ENCODE measurements around a stretch of chr14.

- RRBS, result no CpG with 5 or more reads among the region's 3 CpGs
Observed at GRCh38 chr14:68278955-68279379, 459.4 kb downstream of the RAD51B start.

DNA sequence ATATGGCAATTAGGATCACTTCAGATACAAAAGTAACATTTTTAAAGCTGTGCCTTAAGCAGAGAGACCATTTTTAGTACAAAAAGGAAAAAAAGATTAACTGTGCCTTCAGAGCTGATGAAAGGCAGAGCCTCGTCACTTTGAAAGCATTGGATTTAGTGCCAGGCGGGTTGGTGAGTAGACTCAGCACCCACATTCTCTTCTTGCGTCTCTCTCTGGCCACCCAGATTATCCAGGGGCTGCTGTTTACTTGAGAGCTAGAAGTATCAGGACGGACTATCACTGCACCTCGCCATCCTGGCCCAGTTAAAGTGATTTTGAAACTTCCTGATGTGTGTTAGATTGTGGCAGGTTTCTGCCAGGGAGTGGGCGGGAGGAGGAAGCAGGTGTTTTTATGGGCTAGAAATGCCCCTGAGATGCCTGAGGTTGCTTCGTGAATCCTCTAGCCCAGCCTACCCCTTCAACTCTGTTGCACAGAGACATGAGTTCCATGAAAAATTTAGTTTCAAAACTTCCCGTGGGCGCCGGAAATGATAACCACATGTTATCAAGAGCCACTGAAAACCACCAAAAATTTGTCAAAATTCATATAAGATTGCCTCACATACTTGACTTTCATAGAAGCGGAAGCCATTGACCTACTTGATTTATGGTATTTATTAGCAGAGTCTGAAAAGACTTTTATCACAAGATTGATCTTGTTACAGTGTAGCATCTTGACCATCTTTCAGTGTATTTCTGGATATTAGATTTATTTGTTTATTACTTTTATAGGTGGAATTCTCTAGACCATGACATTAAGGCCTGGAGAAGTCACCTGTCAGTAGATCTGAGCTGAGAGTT is 466.0 kb downstream of the RAD51B start:
- RRBS, result no CpG with 5 or more reads among the region's 11 CpGs

DNA sequence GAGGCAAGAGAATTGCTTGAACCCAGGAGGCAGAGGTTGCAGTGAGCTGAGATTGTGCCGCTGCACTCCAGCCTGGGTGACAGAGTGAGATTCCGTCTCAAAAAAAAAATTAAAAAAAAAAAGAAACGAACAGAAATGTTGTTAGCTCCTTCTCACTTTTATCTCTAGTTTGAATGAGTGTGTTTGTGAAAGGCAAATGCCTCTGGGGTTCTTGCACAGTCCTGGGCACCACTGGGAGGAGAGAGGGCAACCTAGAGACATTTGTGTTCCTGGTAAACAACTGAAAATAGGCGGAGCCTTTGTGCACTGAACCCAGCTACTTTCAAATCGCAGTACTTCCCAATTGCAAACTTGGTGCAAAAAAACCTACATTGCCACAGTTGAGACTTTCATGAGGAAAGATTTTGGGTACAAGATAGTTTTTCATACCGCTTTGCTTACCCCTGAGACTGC is 430.1 kb downstream of the ZFP36L1 start:
- RRBS, result no CpG with 5 or more reads among the region's 6 CpGs

GRCh38 chr14:68367535-68368205 is 425.2 kb downstream of the ZFP36L1 start:
- RRBS, result no CpG with 5 or more reads among the region's 5 CpGs

DNA sequence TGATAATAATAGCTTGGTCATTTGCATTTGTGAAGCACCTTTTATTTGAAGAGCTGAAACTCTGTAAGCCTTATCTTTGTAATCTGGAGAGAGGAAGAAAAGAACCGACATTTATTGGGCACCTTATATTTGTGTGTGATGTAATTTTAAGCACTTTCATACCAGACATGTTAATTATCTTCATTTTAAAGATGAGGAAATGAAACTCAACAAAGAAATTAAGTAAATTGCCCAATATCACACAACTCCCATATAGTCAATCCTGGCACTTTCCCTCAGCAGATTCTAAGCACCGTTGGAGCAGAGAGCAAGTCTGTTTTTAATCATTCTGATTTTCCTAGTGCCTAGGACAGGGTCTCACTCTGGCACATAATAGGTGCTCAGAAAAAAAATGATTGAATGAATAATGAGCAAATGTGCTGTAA is 419.0 kb downstream of the ZFP36L1 start:
- RRBS, result no CpG with 5 or more reads among the region's 2 CpGs

GRCh38 chr14:68384441-68384773 is 408.5 kb downstream of the ZFP36L1 start:
- RRBS, result no CpG with 5 or more reads among the region's 7 CpGs

- RRBS, result no CpG with 5 or more reads among the region's 5 CpGs
Observed at GRCh38 chr14:68385004-68385220, 408.0 kb downstream of the ZFP36L1 start.

DNA sequence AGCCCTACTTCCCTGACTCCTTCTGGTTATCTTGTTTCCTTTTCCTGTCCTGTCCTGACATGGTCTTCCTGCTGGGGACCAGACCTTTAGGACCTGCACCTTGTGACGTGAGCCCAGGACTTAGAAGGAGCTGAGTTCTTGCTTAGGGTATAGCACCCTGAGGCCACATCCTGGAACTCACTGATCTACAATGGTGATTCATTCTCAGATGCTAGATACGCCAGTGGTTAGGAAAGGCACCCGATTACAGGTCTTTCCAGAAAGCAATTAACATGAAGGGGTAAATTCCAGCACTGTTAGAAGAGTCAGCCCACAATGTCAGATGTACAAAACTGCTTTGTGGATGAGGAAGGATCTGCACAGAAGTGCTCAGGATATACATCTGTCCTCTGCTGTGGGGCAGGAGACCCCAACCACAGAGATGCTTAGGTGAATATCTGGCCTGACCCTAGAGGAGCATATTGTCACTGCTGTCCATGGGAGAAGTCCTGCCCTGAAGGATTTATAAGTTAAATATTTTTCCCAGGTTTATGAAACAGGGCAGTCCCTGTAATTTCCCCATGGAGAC is 324.1 kb downstream of the ZFP36L1 start:
- RRBS, result no CpG with 5 or more reads among the region's 3 CpGs

GRCh38 chr14:68521313-68521804 is 271.5 kb downstream of the ZFP36L1 start:
- RRBS, result no CpG with 5 or more reads among the region's 1 CpG

DNA sequence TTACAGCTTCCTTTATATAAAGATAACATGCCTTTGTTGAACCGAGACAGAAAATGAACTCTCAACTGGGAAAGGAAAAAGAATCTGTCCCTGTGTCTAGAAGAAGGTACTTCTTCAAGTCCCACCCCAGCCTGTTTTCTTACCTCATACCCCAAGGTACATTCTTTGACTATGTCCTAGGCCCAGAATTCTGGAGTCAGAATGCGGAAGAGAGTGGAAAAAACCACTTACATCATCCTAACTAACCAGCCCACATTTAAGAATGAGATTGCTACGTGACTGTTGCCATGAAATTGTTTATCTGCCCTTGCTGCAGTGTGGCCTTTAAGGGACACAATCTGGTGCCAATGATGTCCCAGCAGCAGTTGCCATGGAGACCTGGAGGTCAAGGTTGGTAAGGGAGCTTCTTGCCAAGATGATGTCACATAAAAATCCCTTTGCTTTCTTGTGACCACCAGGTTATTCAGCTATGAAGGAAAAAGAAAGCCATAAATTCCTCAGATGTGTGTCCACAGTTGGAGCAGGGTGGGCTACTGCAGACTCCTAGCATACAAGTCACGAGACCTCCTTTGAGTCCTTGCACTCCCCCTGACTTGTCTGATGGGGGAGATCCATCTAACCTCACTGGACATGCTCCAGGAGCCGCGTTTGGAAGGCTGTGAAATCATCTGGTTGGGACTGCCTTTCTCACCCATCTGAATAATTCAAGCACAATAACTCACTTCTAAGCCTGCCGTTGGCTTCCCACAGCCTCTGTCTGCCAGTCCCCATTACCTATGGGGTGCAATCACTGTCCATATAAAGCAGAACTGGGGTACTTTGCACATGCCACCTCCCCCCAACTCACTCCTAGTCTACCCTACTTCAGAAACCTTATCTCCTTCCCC is 165.7 kb downstream of the ZFP36L1 start:
- RRBS, result no CpG with 5 or more reads among the region's 7 CpGs

DNA sequence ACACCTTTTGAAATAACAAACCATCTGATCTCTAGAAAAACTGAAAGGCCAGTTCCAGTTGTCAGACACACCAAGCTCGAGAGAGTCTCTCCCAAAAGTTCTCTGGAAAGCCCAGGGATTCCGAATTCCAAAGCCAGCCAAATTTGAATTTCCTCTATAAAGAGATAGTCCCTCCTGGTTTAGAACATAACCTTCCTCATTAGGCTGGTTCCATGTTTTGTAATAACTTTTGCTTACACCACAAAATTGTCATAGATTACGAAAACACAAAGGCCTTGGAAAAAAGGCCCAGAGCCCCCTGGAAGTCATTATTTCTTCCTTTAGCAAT is 110.6 kb downstream of the ZFP36L1 start:
- RRBS, result no CpG with 5 or more reads among the region's 3 CpGs

DNA sequence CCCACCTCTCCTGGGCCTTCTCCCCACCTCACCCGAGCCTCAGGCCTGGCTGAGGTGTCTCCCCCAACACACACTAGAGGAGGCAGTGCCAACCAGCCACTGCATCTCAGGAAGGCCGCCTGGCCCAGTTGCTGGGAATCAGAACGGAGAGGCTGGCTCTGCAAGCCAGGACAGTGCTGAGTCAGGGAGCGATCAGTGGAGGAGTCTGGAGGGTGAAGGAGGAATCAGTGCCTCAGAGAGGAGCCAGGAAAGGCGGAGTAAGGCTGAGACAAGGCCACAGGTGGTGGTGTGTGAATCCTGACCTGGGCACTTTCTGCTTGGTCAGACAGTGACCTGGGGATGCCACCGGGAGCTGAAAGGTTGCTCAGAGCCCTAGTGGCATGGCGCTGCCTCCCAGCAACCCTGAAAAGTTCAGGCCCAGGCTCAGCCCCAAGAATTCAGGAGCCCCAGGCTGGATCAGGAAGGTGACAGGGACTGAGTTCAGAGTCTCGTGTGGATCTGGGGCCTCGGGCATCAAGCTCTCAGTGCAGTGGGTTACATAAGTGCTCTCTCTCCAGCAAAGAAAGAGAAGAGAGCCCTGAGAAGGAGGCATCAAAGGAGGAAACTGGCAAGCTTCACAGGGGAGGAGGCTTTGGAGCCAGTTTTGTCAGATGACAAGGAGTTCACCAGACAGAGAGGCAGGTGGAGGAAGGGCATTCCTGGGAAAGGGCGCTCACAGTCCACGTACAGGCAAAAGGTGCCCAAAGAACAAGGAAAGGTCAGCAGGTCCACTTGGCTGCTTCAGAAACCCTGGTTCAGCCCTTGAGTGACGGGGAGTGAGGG is 87.9 kb downstream of the ZFP36L1 start:
- RRBS, result no CpG with 5 or more reads among the region's 12 CpGs

GRCh38 chr14:68723292-68723648 is 69.6 kb downstream of the ZFP36L1 start:
- RRBS, result no CpG with 5 or more reads among the region's 2 CpGs

- RRBS, result no CpG with 5 or more reads among the region's 12 CpGs
Observed at GRCh38 chr14:68771648-68772269, 21.1 kb downstream of the ZFP36L1 start.

DNA sequence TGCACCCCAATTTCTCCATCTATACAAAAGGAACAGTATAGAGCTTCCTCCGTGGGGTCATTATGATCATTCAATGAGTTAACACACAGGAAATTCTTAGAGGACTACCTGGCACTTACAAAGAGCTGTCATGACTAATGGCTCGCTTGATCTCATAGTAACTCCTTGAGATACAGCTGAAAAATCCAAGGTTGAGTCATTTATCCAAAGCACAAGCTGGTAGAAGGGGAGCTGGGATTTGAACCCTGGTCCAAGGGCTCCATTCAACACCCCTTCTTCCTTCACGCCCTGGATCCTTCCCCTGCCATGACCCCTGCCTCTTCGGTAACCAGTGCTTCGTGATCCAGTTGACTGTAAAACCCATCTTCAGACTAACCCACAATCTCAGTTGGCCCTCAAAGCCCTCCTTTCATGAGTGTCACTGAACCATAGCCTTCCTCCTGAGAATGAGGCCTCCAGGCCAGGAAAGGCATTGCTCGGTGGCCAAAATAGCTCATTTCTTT is 7.9 kb downstream of the ZFP36L1 start:
- RRBS, result no CpG with 5 or more reads among the region's 6 CpGs

DNA sequence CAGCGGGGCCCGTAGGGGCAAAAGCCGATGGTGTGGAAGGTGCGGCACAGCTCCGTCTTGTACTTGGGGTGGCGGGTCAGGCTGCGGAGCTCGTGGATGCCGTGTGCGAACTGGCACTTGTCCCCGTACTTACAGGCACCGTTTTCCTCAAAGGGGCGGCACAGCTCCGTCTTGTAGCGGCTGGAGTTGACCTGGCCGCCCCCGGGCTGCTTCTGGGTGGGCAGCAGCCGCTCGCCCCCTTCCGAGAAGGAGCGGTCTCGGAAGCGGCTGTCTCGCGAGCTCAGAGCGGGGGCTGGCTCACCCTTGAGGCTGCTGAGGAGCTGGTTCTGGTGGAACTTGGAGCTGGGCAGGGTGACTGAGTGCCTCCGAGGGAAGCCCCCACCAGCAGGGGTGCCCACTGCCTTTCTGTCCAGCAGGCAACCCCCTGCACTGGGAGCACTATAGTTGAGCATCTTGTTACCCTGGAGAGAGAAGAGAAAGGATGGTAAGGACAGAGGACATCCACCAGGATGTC is 2.8 kb downstream of the ZFP36L1 start:
- RRBS, result no CpG with 5 or more reads among the region's 27 CpGs

DNA sequence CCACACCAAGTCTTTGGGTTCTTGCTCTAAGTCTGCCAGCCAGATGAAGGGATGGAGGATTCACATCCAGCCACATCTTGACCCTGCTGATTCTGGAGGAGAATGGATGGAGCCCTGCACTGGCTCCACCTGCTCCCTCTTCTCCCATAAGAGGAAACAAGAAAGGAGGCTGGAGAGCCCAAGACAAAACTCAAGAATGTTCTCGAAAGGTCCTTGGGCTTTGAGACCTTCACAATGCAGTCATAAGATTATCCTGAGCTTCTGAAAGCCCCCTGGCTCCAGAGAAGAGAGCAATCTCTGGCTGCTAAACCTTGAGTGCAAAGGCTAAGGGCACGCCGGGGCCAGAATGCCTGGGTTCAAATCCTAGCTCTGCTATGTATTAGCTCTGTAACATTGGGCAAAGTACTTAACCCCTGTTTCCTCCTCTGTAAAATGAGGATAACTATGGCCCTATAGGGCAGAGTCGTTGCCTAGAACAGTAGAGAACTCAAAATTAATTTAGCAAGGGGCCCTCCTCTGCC is 20.9 kb upstream of the ZFP36L1 start:
- RRBS, result no CpG with 5 or more reads among the region's 4 CpGs

GRCh38 chr14:68815396-68815745 is 22.5 kb upstream of the ZFP36L1 start:
- RRBS, result no CpG with 5 or more reads among the region's 4 CpGs

DNA sequence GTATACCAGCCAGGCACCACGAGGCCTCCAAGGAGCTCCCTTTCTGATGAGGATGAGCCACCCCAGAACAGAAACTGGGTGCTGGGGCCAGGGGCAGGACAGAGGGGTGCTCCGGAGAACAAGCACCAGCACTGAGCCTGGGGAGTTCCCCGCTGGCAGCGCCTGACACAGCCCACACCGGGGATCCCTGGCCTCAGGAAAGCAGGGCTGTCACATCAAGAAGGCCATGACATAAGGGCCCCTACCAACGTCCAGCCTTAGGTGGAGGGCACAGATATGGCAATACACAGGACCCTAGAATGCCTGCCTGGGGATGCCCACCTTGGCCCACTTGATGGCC is 28.5 kb upstream of the ZFP36L1 start:
- RRBS, result 47% methylated on average over 4 of the region's 6 CpGs

DNA sequence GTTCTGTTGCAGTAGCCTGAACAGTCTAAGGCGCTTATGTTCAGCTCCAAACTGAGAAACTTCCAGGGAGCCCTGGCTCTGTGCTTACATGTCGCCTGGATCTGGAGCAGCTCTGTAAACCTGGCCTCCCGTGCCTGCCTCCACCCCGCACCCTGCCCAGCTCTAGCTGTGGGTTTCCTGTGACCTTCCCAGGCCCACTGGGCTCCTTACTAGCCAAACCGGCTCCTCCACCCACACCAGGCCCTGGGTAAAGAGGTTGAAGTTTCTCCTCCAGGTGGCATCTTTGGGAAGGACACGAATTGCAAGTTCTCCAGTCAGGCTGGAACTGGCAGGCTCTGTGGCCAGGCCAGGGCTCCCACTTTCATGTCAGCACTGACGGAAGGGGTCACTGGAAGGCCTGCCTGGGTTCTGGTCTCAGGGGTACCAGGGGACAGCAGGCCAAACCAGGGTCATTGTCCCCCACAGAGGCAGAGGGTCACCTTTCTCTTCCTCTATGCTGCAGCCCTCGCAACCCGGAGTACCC is 60.9 kb upstream of the ZFP36L1 start:
- RRBS, result no CpG with 5 or more reads among the region's 9 CpGs